Type B pancreatic cell (in vitro differentiated cells): Measurements from ENCODE around the genes PLD2 and C1QBP.

- PRO-cap, result no peak
Measured at GRCh38 chr17:4638709-4639369, 2.6 kb downstream of the ALOX15 start.

DNA sequence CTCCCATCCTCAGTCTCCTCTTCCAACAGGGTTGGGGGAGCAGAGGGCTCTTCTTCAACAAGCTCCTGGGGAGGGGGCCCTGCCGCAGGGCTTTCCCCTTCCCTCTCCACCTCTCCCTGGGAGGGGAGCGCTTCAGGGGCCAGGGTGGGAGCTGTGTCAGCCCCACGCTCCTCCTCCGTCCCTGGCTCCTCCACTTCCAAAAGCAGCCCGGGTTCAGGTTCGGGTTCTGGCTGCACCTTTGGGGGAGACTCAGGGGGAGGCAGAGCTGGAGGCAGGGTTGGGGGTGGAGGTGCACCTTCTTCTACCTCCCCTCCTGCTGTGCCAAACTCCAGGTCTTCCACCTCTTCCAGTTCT is 30.3 kb upstream of the ALOX15 start:
- PRO-cap, result no peak

- PRO-cap, result unidirectional peak, minus-strand start at chr17:4704574
Measured at GRCh38 chr17:4704520-4704718, 482 bp upstream of the PELP1 start.

DNA sequence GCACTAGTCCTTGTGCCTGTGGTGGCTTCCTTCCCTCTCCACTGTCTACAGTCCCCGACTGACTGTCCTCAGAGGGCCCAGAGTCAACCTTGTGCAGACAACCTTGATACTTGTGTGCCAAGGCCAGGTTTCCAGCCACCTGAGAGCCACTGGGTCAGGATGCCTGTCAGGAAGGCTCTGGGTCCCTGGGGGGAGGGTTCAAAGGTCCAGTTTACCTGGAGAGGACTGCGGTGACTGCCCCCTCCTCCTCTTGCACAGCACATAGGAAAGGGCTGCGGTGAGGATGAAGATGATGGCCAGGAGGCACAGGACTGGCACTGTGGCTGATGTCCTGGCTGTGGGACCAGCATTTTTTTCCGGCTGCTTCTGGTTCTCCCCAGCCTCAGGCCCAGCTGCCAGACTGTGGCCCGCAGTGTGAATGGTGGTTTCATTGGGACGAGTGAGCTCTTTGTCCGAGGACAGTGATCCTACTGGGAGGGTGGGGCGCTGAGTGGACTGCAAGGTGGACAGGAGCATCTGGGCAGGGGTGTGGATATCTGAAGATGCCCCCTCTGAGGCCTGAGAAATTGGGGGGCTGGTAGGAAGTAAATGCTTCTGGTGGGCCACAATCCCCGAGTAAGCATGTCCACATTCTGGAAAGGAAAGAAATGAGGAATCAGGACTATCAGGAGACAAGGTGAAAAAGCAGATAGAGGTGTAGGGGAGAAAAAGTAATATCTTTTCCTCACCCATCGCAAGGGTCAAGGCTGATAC is 3.8 kb downstream of the MED11 start:
- PRO-cap, result no peak

DNA sequence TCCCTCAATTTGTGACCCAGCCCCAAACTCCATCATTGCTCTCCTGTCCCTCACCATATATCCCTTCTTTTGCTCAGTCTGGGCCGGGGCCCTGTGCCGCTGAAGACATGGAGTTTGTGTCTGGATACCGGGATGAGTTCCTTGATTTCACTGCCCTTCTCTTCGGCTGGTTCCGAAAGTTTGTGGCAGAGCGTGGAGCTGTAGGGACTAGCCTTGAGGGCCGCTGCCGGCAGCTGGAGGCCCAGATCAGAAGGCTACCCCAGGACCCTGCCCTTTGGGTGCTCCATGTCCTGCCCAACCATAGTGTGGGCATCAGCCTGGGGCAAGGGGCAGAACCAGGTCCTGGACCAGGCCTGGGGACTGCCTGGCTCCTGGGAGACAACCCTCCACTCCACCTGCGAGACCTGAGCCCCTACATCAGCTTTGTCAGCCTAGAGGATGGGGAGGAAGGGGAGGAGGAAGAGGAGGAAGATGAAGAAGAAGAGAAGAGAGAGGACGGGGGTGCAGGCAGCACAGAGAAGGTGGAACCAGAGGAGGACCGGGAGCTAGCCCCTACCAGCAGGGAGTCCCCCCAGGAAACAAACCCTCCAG is 809 bp upstream of the CXCL16 start:
- PRO-cap, result no peak

DNA sequence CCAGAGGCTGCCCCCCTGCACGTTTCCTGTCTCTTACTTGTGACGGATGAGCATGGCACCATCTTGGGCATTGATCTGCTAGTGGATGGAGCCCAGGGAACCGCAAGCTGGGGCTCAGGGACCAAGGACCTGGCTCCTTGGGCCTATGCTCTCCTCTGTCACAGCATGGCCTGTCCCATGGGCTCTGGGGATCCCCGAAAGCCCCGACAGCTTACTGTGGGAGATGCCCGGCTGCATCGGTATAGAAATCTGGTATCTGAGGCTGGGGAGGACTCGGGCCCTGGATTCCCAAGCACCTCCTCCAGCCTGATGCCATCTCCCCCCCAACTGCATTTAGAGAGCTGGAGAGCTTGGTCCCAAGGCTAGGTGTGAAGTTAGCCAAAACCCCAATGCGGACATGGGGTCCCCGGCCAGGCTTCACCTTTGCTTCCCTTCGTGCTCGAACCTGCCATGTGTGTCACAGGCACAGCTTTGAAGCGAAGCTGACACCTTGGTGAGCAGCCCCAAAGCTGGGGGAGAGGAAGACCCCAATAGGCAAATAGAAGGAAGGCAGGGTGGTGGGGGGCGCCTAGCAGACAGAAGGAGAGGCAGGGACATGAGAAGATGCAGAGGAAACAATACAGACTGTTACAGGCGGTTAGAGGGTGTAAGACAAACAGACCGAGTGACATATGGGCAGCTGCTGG is 2.0 kb upstream of the CXCL16 start:
- PRO-cap, result no peak

DNA sequence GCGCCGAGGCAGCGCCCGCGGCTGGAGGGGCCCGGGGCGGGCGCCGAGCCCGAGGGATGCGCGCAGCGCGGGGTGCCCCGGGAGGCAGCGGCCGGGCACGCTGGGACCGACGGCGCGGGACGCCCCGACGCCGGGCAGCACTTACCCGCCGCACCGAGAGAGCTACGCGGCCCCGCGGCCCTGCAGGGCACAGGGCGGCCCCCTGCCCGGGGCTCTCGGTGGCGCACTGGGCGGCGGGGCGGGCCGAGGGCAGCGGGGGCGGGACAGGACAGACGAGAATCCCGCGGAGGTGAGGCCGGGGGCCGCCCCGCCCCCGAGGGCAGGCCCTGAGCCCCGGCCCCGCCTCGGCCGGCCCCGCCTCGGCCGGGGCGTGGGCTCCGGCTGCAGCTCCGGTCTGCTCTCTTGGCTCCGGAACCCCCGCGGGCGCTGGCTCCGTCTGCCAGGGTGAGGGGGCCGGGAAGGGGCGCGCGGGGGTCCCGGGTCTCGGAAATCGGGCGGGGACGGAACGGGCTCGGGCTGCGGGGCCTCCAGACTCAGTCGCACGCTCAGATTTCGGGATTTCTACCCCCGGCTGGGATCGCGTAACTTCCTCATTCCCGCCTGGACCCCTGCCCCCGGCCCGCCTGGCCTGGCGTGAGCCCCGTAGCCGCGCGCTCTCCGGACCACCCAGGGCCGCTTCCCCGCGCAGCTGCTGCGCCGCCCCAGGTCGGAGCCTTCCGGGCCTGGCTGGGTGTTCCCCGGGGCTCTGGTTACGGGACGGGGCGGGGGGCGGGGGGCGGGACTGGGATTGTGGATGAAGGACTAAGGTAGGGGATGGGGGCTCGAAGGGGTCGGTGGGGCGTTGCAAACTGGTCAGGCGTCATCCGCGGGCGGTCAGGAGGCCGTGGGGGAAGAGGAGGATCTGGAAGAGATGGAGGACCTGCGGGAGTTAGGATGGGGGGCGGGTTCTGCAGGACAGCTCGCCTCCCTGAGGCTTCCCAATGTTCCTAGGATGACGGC is at the start of gene PLD2:
TSS of gene PLD2 (plus strand) at position 371 of the 999 bp plus-strand sequence.
- PRO-cap, result bidirectional peak, plus-strand start at position 411 of the sequence, minus-strand start at position 228 of the sequence

DNA sequence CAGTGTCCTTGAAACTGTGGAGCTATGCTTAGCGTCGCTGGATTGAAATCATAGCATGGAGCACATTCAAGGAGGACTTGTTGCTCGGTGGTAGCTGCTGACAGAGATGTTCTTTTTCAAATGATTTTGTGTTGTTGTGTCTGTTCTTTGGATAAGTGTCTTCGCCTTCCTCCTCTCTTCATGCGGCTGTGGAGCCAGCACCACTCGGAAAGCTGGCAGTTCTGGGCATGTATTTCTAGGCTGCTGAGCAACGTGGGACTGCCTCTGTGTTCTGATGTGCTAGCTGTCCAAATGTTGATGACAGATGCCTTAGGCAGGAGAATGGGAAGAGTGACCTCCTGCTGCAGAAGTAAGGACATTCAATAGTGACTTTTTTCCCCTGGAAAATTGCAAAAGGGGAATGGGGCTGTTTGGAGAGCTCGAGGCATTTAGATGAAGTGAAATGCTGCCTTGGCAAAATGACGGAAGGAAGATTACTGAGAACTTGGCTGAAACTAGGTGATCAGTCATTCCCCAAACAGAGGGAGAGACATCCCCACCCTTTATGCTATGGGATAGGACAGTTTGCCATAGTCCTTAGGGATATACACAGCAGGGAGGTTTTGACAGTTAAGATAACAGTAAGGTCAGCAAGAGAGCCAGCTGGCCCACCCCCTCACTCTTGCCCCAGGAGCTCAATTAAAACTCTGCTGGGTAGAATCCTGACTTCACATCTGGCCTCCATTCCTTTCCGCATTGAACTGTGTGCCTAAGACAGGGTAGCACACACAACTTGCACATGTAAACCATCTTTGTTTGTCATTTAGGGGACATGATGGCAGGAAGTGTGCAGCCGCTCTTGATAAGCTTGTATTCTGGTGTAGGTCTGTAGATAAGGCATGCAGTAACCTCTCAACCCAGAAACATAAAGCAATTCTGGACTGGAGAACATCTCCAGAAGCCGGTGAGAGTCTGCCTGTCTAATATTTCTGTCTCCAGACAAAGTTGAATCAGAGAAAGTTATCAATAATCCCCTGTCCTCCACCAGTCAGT is 4.9 kb downstream of the MINK1 start:
- PRO-cap, result no peak

- PRO-cap, result no peak
Measured at GRCh38 chr17:4858450-4859296, 25.5 kb downstream of the MINK1 start.

GRCh38 chr17:4920312-4920816 is 11.7 kb upstream of the GP1BA start:
- PRO-cap, result no peak

DNA sequence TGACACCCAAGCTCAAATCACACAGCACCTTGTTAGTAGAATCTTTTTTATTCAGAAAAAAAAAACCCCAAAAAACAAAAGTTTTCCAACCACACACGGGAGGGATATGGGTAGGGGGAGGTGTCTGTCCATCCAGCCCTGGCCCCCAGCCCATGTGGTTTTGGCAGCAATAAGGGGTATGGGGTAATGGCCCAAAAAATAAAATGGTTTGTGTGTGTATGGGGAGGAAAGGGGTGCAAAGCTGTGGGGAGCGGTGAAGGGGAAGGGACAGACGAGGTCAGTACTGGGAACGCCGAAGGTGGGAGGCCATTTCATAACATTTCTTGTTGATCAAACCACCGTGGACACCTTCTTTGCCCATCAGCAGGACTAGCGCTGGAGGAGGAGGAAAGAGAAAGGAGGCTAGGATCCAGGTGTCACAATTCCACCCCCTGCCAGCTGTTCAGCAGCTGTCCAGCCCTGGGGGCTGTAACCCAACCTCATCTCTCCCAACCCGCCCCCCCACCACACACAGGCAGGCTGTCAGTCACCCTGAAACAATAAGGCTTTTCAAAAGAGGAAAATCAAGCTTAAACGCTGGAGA is 2.6 kb downstream of the PFN1 start:
- PRO-cap, result no peak

DNA sequence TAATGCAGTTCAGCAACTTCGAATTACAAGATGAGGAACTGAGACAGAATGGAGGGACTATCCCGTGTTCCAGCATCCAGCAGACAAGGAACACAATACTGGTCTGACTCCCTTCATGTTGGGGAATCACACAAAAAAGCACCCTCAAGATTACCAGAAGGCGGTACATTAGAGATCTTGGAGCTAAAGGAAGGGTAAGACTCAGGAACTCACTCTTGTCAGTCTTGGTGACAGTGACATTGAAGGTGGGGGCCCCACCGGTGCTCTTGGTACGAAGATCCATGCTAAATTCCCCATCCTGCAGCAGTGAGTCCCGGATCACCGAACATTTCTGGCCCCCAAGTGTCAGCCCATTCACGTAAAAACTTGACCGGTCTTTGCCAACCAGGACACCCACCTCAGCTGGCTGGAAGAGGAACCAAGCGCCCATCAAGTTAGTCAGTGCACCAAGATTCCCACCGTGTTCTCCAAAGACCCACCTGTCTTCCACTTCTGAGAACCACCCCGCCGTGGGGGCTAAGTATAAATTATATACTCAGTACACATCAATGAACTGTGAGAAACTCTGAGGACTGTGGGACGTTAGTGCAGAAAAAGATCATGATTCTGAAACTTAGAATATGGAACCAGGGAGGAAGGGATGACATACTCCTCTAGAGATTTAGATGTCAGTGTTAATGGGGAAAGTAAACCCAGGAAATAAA is 1.8 kb downstream of the PFN1 start:
- PRO-cap, result no peak

GRCh38 chr17:4986229-4986811 is 1.2 kb downstream of the CAMTA2 start:
- PRO-cap, result no peak

DNA sequence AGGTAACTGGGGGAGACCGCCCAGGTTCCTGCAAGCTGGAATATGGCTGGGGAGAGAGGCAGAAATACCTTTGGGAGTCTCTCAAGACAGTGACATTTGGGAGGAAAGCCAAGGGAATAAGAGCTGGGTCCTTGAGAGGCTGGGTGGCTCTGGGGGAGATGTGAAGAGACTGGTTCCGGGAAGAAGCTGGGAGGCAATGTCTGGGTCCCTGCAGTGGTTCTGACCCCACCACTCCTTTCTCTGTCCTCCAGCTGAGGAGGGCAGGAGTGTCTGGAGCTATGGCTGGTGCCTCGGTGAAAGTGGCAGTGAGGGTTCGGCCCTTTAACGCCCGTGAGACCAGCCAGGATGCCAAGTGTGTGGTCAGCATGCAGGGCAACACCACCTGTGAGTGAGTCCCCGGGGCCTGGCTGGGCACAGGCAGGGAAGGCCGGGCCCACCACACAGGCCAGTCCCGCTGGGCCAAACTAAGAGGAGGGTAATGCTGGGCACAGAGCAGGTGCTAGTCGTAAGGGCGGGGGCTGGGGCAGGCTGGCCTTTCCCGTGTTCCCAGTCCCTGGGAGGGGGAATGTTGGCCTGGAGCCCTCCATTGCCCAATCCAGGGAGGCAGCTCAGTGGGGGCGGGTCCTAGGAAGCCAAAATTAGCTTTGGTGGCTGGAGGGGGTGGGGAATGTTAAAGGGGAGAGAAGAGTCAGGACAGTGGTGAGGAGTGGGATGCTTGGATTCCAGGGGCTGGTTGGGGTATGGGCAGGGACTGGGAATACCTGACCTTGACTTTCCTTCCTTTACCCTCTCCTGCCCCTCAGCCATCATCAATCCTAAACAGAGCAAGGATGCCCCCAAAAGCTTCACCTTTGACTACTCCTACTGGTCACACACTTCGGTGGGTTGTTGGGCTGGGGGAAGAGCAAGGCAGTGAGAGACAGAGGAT is 2.5 kb downstream of the KIF1C start:
- PRO-cap, result no peak

DNA sequence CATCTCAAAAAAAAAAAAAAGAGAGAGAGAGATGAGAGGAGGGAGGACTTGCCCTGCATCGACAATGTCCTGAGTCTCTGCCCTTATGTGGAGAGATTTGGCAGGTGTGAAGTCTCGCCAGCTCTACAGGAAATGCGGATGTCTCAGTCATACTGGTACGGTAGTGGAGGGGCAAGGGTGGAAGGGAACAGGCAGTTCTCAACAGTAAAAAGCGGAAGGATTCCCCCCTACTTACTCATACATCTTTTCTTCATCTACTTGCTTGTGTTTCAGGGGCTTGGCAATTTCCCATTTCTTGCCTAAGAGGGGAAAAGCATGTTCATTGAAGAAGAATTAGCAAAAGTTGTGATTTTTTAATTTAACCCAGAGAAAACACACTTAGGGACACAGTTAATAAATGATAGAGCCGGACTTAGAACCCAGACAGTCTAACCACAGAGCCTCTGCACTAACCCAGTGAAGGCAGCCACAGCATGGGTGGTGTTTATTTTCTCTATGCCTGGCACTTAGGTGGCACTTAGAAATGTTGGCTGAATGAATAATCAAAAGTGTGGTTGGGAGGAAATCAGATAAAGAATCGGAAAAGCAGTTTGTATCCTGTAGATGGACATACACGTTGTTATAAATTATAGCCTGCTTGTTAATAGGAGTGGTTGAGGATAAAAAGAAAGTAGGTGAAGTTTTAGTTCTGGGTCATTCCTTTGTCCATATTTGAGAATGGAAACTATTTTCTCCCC is 13.4 kb downstream of the SCIMP start:
- PRO-cap, result no peak

- PRO-cap, result no peak
Measured at GRCh38 chr17:5282952-5283391, 888 bp downstream of the RABEP1 start.

- PRO-cap, result no peak
Measured at GRCh38 chr17:5283983-5284403, 1.9 kb downstream of the RABEP1 start.

DNA sequence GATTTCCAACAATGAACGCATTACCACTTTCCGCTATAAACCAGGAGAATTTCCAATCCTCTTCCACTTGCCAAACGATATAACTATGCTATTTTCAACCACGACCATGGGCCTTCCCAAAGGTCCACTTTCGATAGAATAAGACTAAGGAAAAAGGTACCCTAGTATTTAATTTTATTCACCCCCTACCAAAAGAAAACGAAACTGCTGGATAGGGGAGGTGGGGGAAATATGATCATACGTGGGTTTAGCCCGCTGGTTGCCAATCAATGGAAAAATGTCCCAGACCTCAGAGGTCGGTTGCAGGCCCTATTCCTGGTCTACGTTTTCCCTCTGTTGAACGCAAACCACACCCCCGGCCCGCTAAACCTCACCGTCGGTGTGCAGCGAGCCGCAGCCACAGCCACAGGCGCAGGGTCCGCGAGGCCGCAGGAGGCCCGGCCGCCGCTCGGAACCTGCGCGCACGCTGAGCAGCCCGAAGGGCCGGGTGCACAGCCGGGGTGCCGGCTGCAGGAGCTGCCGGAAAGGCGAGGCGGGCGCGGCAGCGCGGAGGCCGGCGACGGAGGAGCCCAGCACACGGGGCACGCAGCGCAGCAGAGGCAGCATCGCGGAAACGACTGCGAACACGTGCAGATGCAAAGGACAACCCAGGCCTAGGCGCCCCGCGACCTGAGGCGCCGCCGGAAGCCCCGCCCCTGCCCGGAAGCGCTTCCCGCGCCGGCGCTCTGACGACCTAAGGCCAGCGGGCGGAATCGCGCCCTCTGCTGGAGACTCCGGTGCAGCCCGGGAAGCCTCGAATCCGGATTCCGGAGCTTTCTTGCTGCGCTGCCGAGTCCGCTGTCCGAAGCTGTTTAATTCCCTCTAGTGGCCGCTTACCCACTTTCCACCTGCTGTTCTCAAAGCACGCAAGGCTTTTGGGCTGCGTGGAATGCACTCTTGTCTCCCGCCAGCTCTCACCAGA is at the start of gene C1QBP:
TSS of gene C1QBP (minus strand) at position 688 of the 961 bp plus-strand sequence.
- PRO-cap, result bidirectional peak, plus-strand start at position 820 of the sequence, minus-strand start at position 697 of the sequence

- PRO-cap, result no peak
Measured at GRCh38 chr17:5619137-5619791, 35.0 kb upstream of the NLRP1 start.

DNA sequence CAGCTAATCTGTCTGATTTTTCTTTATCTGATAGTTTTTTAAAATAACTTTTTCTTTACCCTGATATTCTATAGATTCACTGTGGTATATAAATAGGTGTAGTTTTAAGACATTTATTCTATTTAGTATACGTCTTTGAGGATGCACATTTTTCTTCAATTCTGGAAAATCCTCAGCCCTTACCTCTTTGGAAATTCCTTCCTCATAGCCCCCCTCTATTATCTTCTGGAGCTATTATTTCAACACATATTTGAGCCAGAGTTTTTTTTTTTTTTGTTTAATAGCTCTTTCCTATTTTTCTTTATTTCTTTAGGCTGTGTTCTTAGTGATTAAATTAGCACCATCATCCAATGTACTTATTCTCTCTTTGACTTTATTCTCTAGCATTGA is 64.8 kb upstream of the NLRP1 start:
- PRO-cap, result no peak